Right cardiac atrium (tissue), 1 donor: Measurements from ENCODE around the genes SH3RF3 and LIMS3.

DNA sequence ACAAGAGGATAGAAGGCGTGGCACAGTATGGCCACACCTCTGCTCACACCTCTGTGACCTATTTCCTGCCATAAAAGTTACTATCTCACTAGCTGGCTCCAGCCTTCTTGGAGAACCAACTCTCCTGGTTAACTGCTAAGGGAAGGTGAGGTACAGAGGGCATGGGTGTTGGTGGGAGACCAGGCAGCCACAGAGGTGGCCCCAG is 37.2 kb upstream of the ECRG4 start:
- PRO-cap, result no peak

DNA sequence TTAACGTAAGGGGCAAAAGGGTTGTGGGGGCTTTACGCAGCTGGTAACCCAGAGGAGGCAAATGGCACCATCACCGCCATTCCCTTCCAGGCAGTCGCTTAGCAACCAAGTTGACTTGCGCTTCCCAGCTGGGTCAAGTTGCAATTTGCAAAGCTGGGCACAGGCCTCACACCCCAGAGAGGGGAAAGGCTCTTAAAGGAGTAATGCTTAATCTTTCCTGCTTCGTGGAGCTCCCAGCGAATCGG is 583 bp downstream of the ECRG4 start:
- PRO-cap, result no peak

- PRO-cap, result no peak
These were observed 3.9 kb upstream of the UXS1 start for GRCh38 chr2:106198149-106198348.

- PRO-cap, result no peak
These were observed 116.6 kb upstream of the UXS1 start for GRCh38 chr2:106310549-106311208.

DNA sequence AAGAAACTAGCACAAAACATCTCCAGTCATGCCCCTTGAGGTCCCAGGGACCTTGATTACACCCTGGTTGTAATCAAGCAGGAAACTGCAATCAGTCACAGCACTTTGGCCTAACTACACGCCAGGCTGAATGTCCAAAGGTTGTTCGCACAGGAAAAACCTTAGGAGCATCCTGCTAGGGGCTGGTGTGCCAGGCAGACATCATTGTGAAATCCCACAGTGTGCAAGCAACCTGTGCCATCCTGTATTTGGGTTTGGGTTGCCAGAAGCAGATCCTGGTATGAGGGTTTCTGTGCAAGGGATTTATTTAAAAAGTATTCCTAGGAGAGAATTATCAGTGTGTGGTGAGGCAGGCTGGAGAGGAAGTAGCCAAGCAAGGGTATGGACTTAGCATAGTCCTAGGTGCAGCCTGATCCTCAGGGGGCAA is 17.8 kb upstream of the SULT1C2 start:
- PRO-cap, result no peak

GRCh38 chr2:108385715-108385992 is 7.9 kb downstream of the SULT1C4 start:
- PRO-cap, result no peak

GRCh38 chr2:108552951-108553750 is 18.9 kb downstream of the LIMS1 start:
- PRO-cap, result no peak

DNA sequence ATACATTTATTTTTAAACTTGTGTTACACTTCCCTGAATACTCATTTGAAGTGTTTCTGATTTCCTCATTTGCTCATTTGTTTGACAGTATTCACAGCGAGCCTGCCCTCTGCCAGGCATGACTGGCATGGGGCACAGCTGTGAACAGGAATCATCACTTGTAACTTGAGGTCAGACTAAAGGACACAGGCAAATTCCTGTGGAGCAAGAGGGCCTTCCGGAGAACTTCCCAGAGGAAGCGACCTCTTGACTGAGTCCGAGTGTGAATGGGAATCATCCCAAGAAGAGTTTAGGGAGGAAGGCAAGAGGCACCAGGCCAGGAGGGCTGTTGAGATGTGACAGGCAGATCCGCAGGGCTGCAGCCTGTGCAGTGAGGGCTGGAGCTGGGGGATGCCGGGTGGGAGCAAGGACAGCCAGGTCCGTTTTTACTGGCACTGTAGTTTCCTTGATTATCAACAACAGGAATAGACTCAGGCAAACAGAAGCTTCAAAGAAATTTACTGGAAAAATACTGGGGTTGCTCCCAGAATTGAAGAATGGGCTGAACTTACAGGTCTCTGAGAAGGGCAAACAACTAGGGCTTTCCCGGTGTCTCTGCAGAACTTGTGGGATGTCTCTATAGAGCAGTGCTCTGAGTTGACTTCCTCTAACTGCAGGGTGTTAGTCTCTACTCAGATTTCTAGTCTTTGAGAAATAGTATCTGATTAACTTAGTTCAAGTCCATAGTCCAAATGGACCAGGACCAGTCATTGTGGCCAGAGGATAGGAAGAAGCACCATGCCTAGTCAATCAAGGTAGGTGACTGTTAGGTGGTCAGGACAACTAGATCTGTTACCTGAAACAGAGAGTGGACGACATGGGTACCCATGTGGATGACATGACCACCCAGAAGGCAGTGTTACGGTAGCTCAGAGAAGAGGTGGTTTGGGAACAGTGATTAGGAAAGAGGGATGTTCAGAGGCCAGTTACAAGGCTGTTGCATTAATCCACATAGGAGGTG is 45.6 kb downstream of the LIMS1 start:
- PRO-cap, result no peak

GRCh38 chr2:108613951-108614597 is 79.8 kb downstream of the LIMS1 start:
- PRO-cap, result no peak

GRCh38 chr2:108644470-108645152 is 74.7 kb upstream of the RANBP2 start:
- PRO-cap, result no peak

GRCh38 chr2:108657525-108658005 is 61.7 kb upstream of the RANBP2 start:
- PRO-cap, result no peak

GRCh38 chr2:108926614-108927017 is 62.4 kb downstream of the EDAR start:
- PRO-cap, result no peak

- PRO-cap, result no peak
These were observed 6.7 kb downstream of the EDAR start for GRCh38 chr2:108982133-108982849.

DNA sequence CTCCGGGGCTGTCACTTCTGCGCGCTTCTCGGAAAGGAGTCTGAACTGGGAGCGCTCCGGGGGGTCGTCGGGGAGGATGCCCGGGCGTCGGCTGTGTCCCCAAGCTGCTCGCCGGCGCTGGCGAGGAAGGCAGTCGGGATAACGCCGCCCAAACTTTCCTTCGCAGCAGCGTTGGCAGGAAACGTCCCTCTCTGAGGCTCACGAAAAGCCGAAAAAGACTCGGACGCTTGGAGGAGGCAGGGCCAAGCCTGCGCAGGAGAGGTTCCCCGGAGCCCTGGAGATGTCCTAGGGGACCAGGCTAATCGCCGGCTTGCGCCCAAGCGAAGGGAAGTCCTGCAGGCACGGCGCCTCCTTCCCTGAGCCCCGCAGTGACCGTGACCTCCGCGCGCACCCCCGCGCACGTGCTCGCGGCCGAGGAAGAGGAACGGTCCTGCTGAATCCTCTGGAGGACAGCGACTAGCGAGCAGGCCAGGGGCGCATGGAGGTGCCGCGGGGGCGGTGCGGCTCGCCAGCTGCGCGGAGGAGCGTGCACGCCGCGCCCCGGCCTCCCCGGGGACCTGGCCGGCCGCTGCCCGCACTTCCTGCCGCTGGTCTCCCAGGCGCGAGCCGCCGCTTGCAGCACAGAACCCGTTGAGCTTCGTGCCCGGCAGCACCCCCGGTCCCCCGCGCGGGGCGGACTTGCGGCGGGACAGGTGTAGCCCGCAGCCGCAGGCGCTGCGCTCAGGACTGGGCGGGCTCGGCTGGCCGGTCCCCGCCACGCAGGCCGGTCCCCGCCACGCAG is at the start of gene SH3RF3:
TSS of gene SH3RF3 (plus strand) at position 621 of the 781 bp plus-strand sequence.
- PRO-cap, result bidirectional peak, plus-strand start at position 380 of the sequence, minus-strand start at position 193 of the sequence

- PRO-cap, result unidirectional peak, plus-strand start at chr2:109173566
These were observed 44.2 kb downstream of the SH3RF3 start for GRCh38 chr2:109173153-109173716.

- PRO-cap, result no peak
These were observed 88.5 kb downstream of the SH3RF3 start for GRCh38 chr2:109217555-109217754.

- PRO-cap, result no peak
These were observed 113.5 kb downstream of the SH3RF3 start for GRCh38 chr2:109242089-109243361.

DNA sequence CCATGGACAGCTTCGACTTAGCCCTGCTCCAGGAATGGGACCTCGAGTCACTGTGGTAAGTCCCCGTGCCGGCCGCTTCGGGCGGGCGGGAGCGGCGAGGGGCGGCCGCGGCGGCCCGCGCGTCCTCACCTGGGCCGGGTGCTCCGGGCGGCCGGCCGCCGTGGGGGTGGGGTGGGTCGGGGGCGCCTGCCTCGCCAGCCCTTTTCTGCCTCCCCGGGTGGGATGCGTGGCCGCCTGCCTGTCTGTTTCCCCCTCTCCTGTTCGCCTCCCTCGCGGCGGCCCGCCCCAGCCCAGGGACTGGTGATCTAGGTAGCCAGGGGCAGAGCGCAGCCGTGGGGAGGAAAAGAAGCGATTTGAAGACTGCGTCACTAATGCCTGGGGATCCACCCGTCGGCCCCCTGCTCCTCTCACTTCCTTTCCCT is 33.4 kb upstream of the RGPD5 start:
- PRO-cap, result no peak

DNA sequence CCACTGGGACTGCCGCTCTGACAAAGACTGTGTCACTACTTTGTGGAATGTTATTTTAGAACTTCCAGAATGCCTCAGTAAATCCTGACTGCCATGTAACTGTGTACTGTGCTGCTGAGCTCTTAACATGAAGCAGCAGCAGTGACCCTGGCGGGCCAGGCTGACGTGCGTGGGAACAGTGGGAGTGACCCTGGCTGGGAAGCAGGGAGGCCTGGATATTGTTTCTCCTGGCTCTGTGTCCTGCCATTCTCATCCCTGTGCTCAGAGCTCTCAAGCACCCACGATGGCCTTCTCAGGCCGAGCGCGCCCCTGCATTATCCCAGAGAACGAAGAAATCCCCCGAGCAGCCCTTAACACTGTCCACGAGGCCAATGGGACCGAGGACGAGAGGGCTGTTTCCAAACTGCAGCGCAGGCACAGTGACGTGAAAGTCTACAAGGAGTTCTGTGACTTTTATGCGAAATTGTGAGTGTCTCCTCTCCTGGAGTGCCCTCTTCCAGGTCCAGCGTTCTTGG is at the start of gene LIMS3:
TSS of gene LIMS3 (plus strand) at position 243 of the 515 bp plus-strand sequence.
- PRO-cap, result no peak

GRCh38 chr2:110114820-110115387 is 718 bp downstream of the MALL start:
- PRO-cap, result no peak